NT2/D1 (cell line): ENCODE measurements around a stretch of chr11.

DNA sequence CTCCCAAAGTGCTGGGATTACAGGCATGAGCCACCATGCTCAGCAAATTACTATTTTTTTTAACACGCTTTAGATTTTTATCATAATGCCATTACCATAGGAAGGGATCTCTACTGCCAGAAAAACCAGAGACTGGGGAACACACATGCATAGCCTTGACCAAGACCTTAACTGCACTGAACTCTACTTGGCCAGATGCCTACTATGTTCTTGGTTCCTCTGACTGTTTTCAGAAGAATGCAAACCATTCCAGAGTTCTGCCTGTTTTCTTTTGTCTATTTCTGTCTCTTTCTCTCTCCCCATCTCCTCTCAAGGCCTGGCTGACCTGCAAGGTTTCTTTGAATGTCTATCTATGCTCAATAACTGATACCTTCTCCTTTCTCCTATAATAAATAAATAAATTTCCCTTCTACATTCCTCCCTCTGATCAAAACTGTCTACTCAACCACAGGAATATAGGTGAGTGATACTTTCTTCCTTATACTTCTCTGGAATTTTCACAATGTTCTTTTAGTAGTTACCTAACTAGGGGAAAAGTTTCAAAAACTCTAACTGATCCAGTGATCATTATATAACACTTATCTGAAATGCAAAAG lies 20.8 kb downstream of the PPP2R1B start:
- RRBS, 2 experiments = no CpG with 5 or more reads among the region's 1 CpG

DNA sequence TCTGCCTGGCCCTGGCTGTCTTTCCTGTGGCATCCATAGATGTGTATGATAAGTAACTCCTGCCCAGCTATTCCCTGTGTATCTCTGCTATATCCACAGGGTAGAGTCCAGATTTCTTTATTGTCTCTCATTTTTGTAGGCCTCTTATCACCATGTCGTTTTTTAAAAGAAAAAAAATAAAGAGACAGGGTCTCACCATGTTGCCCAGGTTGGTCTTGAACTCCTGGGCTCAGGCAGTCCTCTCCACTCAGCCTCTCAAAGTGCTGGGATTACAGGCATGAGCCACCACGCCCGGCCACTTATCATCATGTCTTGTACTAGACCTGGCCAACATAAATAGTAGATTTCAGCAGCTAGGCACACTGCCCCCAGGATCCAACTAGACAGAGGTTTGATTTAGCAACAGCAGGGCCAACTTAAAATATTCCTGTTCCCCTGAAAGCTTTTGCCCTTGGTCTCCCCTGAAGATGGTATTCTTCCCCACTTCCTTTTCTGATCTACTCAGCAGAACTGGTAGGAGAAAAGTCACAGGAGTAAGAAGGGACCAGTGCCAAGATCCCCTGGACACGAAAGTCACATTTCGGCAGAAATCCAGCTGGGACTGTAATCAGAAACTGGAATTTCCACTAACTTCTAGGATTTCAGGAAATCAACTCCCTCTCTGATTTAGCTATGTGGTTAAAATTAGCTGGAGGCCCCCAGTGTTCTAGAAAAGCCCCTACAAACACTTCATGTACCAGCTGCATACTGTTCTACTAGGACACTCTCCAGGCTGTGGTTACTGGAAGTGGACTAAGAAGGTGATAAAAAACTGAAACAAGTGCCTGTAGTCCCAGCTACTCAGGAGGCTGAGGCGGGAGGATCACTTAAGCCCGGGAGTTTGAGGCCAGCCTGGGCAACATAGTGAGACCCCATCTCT lies 8.9 kb upstream of the PPP2R1B start:
- RRBS, 2 experiments = no CpG with 5 or more reads among the region's 7 CpGs

GRCh38 chr11:111791375-111791704 lies 25.2 kb upstream of the PPP2R1B start:
- RRBS, 2 experiments = no CpG with 5 or more reads among the region's 3 CpGs

DNA sequence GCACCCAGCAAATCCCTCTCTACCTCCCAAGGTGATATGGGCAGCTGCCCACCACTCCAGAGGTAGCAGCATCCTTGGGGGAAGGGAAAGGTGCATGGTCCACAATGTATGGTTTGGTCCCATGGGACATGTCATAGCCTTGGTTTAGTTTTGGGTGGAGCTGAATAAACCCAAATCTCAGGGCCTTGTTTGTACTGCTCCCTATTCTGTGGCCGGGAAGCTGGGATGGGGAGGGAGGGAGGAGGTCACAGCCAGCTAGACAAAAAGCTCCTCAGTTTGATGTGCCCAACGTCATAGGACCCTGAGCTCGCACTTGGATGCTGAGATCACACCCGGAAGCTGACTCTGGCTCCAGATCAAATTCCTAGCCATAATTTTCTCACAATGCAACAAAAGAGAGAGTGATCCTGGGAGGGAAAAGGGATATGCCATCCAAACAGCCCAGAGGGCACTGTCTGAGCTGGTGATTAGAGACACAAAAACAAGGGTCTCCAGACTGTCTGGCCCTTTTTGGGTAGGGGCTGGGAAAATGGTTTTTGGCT lies 1.4 kb downstream of the HSPB2 start:
- RRBS, 2 experiments = no CpG with 5 or more reads among the region's 4 CpGs

- RRBS, 2 experiments = no CpG with 5 or more reads among the region's 9 CpGs
These were observed 5.7 kb downstream of the DIXDC1 start for GRCh38 chr11:111942841-111943305.

- RRBS, 2 experiments = no CpG with 5 or more reads among the region's 8 CpGs
These were observed 1.0 kb upstream of the DLAT start for GRCh38 chr11:112024117-112024620.

GRCh38 chr11:112128758-112129279 lies 35.1 kb downstream of the IL18 start:
- RRBS, 2 experiments = no CpG with 5 or more reads among the region's 4 CpGs

DNA sequence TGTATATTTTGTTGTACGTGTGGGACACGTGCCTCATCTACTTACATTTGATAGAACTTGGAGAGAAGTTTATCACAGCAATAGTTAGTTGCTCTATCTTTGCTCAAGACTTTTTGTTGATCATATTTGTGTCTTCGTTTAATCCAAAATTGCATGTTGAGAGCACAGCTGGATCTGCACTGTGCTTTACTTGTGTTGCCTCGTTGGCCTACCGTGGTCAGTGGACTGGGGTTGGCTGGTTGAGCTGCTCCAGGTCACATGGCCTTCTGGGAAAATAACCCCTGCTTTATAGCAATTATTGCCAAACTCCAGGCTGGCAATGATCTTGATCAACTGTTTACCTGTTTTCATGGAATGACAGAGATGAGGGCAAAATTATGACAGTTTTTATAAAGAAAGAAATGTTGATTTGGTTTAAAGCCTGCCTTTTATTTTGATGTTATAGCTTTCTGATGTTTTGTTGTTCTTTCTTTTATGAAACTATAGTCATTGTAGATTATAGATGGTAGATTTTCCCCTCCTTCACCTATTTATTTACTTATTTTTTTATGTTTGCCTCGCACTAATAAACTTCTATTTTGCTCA lies 5.8 kb upstream of the PLET1 start:
- RRBS, 2 experiments = no CpG with 5 or more reads among the region's 6 CpGs

DNA sequence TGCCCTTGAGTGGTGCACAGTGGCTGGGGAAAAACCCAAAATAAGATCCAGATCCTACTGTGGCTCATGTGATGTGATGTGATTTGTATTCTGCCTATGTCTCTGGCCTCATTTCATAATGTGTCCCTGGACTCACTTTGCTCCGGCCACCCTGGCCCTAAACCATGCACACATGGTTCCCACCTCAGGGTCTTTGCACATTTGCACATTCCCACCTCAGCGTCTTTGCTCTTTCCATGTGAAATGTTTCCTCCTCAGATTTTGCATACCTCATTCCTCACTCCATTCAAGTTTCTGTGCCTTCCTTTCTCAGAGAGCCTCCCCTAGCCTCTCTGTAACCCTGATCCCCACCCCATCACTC lies 208.0 kb upstream of the PLET1 start:
- RRBS, 2 experiments = no CpG with 5 or more reads among the region's 2 CpGs

DNA sequence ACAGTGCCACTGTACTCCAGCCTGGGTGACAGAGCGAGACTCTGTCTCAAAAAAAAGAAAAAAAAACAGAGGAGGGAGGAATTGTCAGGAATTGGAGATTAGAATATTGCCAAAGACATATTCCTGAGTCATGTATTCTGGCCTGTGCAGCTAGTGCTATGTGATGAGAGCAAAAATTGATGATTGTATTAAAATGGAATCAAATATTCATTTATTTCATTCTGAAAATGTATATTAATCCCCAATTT lies 148.0 kb downstream of the NCAM1 start:
- RRBS, 2 experiments = no CpG with 5 or more reads among the region's 1 CpG

DNA sequence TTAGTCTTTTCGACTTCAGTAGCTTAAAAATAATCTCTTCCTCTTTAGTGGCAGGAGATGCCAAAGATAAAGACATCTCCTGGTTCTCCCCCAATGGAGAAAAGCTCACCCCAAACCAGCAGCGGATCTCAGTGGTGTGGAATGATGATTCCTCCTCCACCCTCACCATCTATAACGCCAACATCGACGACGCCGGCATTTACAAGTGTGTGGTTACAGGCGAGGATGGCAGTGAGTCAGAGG lies 110.2 kb upstream of the TTC12 start:
- RRBS, 2 experiments = no CpG with 5 or more reads among the region's 8 CpGs

GRCh38 chr11:113777698-113778797 lies 1.5 kb upstream of the CLDN25 start:
- RRBS, 2 experiments = no CpG with 5 or more reads among the region's 16 CpGs

DNA sequence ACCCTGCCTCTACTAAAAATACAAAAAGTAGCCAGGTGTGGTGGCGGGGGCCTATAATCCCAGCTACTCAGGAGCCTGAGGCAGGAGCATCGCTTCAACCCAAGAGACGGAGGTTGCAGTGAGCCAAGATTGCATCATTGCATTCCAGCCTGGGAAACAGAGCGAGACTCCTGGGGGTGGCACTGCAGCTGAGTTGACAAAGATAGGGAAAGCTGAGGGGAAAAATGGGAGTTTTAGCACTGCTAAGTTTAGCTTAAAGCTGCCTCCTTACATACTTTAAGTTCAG lies 8.9 kb upstream of the USP28 start:
- RRBS, 2 experiments = no CpG with 5 or more reads among the region's 4 CpGs

- RRBS, 2 experiments = no CpG with 5 or more reads among the region's 29 CpGs
These were observed 23.5 kb downstream of the ZBTB16 start for GRCh38 chr11:114082704-114083657.

DNA sequence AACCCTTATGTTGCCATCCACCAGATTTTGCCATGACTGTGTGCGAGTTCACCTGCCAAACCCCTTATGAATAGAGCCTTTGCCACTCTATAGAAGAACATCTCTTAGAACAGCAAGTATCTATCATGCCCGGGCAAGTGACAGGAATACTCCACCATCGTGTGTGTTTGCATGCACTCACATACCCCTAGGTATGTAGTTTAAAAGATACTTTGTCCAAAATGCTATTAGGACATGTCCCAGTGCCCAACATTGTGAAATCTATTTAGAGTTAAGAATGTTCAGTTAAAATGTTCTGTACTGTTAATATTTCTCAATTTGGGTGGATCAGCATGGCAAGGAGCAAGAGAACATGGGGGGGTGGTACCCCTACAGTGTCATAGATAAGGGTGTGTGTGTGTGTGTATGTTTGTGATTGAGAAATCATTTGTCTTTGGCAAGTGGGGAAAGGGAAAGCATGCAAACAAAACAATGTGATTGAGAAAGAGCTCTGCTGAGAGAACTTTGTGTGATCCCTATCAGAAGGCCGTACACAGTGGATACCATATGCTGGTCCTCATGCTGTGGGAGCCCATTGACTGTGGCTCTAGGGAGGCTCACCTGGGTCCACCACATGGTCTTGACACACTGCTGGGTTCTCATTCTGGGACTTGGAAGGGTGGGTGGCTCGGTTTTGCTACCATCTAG lies 95.0 kb downstream of the ZBTB16 start:
- RRBS, 2 experiments = no CpG with 5 or more reads among the region's 5 CpGs

DNA sequence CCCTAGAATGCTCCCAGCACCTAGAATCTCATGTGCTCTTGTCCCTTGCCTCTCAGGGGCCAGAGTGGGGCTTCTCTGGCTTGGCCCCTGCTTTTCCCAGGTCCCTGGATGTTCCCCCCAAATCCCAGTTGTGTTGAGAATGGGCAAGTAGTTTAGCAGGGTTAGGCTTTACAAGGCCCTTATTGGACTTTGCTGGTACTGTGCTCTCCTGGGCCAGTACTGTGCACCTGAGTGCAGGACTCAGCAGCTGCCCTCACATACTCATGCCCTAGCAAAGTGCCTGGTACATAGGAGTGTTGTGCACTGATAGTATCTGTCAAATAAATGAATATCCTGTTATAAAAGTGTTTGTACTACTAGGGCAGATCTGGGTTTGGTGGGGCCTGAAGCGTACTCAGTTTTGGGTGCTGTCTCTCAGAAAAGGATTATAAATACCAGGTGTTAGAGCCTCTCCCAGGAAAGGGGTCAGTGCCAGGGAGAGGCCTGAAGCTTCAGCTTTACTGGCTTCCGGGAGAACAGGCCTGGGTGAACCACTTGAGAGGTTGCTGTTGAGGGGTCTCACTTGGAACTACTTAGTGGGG lies 105.8 kb downstream of the ZBTB16 start:
- RRBS, 2 experiments = no CpG with 5 or more reads among the region's 2 CpGs

GRCh38 chr11:114252450-114253404 lies 43.5 kb upstream of the NNMT start:
- RRBS, 2 experiments = no CpG with 5 or more reads among the region's 20 CpGs

DNA sequence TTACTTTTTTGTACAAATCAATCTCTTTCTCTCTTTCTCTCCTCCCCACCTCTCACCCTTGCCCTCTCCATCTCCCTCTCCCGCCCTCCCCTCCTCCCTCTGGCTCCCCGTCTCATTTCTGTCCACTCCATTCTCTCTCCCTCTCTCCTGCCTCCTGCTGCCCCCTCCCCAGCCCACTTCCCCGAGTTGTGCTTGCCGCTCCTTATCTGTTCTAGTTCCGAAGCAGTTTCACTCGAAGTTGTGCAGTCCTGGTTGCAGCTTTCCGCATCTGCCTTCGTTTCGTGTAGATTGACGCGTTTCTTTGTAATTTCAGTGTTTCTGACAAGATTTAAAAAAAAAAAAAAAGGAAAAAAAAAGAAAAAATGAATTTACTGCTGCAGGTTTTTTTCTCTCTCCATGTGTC lies 40.8 kb upstream of the NNMT start:
- RRBS, 2 experiments = no CpG with 5 or more reads among the region's 11 CpGs

DNA sequence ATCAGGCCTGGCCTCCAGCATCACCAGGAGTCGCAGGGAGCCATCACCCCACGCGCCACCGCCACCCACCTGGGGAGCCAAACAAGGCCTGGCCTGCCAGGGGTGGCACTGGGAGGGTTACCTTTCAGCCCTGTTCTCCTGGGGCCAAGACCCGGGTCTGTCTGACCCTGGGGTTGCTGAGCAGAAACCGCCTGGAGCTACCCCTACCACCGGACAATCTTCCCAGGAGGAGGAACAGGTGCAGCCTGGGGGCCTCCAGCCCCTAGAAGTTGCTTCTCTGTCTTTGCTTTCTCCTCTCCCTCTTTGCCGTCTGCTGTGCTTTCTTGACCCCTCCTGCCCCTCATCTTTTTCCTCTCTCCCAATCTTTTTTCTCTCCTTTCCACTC lies 39.2 kb upstream of the NNMT start:
- RRBS, 2 experiments = 90 to 92% methylated on average over 3 of the region's 8 CpGs